Diencephalon (tissue), 2 donors: ENCODE measurements around a stretch of chr2.

DNA sequence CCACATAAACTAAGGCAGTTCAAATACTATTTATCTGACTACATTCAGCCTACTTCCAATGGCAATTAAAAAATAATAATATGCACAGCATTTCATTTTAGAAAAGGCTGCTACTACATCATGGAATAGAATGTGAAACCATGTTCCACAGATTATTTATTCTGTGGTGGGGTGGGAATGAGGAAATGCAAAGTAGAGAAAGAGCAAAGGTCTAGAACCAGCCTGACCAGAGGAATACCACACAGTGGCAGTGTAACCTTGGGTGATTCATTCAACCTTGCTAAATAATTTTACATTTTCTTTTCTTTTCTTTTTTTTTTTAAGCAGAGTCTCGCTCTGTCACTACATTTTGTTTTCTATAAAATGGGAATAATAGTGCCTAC is 139.6 kb downstream of the THADA start:
- RAMPAGE, long total RNA = no peak

DNA sequence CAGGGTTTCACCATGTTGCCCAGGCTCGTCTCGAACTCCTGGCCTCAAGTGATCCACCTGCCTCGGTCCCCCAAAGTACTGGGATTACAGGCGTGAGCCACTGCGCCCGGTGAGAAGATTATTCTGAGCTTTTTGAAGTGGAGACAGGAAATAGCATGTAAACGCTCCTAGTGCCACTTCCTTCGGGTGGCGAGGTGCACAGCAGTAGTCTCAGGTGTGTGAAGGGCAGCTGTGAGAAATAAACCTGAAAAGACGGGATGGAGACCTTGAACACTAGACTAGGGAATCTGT is 522 bp upstream of the PLEKHH2 start:
- RAMPAGE, long total RNA = no peak

DNA sequence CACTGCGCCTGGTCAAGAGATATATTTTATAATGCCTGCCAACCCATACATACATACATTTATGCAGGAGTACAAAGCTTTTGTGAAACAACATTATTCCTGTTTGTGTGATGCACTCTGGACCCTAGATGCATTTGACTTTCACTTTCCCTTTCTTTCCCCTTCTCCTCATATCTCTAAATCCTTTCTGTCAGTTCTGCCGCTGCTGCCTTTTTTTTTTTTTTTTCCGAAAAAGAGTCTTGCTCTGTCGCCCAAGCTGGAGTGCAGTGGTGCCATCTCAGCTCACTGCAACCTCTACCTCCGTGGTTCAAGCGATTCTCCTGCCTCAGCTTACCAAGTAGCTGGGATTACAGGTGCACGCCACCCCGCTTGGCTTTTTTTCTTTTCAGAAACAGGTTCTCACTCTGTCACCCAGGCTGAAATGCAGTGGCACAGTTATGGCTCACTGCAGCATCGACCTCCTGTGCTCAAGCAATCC is 85.7 kb upstream of the LRPPRC start:
- RAMPAGE, long total RNA = no peak

- RAMPAGE, long total RNA = no peak
These were observed 78.2 kb upstream of the PPM1B start for GRCh38 chr2:44090420-44090992.

GRCh38 chr2:44170908-44171636 is 2.4 kb downstream of the PPM1B start:
- RAMPAGE, long total RNA = no peak

GRCh38 chr2:44201028-44202230 is 32.8 kb downstream of the PPM1B start:
- RAMPAGE, long total RNA = no peak

- RAMPAGE, long total RNA = no peak
These were observed 31.1 kb upstream of the SLC3A1 start for GRCh38 chr2:44244115-44244744.

DNA sequence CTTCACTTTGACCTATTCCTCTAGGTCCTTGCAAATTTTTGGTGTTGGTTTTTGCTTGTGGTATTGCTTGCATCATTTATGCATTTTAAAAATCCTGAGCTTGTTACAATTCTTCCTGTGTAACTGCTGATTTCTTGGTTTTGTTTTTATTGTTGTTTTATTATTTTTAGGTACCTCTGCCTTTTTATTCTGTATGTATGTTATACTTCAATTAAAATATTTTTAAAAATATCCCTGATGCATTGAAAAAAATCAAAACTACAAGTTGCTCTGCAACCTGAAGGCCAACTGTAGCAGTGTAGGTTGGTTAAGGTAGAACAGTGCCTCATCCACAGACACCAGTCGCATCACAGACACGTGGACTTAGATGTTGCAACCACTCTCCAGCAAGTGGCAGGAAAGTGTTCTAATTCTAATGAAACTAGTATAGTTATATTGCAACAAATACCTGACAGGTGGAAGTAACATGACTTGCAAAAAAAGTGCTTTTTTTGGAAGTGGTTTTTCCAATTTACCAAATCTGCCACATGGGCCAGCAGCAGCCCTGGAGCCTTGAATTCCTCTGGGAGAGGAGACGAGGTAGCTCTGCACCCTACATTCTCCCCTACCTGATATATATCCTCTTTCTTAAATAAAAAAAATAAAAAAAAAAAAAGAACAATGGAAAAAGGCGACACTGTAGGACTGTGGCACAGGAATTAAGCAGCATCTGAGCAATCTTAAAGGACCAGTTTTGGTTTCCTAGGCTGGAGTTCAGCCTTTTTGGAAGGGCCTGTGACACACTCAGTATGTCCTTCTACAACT is 28.4 kb upstream of the SLC3A1 start:
- RAMPAGE, long total RNA = no peak

GRCh38 chr2:44291625-44292011 is 16.3 kb downstream of the SLC3A1 start:
- RAMPAGE, long total RNA = no peak

DNA sequence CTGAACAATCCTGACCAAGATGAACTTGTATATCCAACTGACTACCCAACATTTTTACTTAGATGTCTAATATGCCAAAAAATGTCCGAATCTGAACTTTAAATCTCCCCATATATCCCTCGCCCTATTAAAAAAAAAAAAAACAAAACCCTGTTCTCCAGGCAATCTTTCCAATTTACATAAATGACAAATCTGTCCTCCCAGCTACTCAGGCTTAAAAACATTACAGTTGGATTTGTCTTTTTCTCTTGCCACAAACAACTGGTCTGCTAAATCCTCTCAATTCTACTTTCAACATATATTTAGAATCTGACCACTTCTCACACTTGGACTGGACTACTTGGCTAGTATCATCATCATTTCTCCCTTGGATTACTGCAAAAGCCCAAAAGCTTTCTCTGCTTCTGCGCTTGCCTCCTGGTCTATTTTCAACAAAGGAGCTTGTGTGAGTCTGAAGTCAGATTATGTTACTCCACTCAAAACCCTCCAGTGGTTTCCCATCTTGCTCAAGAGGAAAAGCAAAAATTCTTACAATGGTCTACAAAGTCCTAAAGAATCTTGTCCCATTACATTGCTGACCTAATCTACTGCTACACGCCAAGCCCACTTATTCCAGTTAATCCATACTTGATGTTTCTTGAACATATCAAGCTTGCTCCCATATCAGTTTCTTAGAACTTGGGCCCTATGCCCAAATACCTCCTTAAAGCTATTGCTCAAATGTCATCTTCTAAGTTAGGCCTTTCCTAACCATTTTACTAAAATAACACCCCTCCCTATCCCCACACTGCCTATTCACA is 9.7 kb downstream of the PREPL start:
- RAMPAGE, long total RNA = no peak

- RAMPAGE, long total RNA = no peak
These were observed 101.7 kb downstream of the CAMKMT start for GRCh38 chr2:44463241-44464088.

GRCh38 chr2:44941136-44941593 is 337 bp upstream of the SIX3 start:
- RAMPAGE, long total RNA = no peak

DNA sequence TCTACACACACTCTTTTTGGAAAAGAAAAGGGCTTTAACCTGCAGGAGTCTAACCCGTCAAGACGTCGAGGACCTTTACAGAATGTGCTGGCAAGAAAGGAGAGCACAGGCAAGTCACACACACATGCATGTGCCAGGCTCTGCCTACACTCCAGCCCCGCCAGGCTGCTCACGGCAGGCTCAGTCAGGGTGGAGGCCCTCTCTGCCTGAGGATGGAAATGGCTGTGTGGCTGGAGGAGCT is 10.2 kb downstream of the SIX3 start:
- RAMPAGE, long total RNA = no peak

GRCh38 chr2:44975449-44976018 is 33.7 kb downstream of the SIX2 start:
- RAMPAGE, long total RNA = no peak

GRCh38 chr2:45236948-45237491 is 227.8 kb upstream of the SIX2 start:
- RAMPAGE, long total RNA = no peak

DNA sequence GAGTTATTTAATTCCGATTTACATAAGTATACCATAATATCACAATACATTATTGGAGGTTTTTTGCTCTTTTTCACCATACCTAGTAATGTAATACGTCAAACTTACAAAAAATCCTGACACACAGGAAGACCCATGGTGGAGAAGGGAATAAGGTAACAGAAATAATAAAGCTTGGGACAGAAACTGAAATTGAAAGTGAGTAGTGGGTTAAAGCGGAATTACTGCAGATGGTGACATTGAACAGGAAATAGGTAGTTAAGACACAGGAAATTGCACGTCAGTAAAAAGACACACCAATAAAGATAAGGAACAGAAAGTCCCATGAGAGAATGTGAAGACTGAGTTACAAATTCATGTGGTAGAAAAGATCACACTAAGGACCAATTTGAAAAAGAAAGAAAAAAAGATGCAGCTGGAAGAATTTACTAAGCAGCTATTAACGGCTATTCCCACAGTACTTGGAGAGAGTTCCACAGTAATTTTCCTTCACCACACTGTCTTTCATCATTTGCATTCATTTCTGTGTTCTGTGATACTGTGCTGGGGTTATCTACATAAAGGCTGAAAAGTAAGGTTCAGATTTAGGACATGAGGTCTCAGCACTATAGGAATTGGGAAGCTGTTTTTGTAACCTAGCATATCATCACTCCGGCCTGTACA is 43.1 kb downstream of the SRBD1 start:
- RAMPAGE, long total RNA = no peak

GRCh38 chr2:45583971-45584517 is 27.0 kb downstream of the SRBD1 start:
- RAMPAGE, long total RNA = no peak

GRCh38 chr2:45650864-45651066 is 710 bp upstream of the PRKCE start:
- RAMPAGE, long total RNA = no peak

DNA sequence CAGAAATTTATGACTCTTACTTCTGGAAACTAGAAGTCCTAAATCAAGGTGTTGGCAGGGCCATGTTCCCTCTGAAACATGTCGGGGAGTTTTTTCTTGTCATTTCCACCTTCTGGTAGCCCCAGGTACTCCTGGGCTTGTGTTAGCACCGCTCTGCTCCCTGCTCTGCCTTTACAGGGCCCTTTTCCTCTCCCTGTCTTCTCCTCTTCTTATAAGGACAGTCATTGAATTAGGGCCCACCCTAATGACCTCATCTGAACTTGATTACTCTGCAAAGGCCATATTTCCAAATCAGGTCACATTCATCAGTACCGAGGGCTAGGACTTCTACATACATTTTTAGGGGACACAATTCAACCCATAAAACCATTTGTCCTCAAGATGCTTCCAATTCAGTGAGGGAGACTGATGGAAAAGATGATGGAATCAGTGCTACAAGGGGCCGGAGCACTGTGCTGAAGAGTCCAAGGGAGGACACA is 40.8 kb downstream of the PRKCE start:
- RAMPAGE, long total RNA = no peak

GRCh38 chr2:45693148-45693845 is 41.8 kb downstream of the PRKCE start:
- RAMPAGE, long total RNA = no peak